ENCODE data around the genes DNER and SLC16A14.

- RAMPAGE, long total RNA = no peak
- RRBS = no CpG with 5 or more reads among the region's 4 CpGs
PRO-cap:
- standard = no peak
- CoPRO, capped RNA only, 2 experiments = no peak in any of the 2 experiments
- CoPRO, capped and uncapped RNA, 2 experiments = no peak in any of the 2 experiments
- CoPRO, uncapped RNA only, 2 experiments = no peak in any of the 2 experiments
CAGE:
- cytosol, long polyA plus RNA = no peak
- long polyA plus RNA = no peak
- nucleolus, long total RNA = no peak
- nucleus, long polyA plus RNA = no peak
Measured at GRCh38 chr2:229266025-229266688, 4.9 kb downstream of the PID1 start.

DNA sequence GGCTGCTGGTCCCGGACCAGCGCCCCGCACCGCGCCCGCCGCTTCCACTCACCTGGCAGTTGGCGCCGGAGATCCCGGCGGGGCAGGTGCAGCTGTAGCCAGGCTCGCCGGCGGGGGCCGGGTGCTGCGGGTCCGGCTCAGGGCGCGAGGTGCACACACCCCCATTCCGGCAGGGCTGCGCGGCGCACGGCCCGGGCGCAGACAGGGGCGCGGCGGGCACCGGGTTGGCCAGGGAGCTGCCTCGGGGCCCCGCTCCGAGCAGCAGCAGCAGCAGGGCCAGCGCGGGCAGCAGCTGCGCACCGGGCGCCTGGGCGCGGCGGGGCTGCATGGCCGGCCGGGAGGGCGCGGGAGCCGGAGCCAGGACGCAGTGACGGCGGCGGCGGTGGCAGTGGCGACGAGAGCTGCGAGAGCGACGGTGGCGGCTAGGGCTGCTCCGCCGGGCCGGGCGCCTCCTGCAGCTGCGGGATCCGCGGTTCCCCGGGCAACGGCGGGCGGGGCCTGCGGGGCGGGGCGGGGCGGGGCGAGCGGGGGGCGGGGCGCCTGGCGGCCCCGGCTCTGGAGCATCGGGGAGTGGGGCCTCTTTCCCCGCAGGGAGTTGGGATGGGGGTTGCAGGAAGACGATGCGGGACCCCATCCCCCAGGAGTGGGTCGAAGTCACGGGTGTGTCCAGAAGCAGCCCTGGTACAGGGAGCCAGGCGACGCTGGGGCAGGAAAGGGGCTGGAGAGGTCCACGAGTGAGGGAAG, at the start of gene DNER:
Gene DNER, minus strand, starts transcription at position 460 of the 744 bp plus-strand sequence.
- RAMPAGE, long total RNA = no peak
- RRBS = 25% methylated on average over 29 of the region's 87 CpGs
PRO-cap:
- standard = no peak
- CoPRO, capped RNA only, 2 experiments = no peak in any of the 2 experiments
- CoPRO, capped and uncapped RNA, 2 experiments = no peak in any of the 2 experiments
- CoPRO, uncapped RNA only, 2 experiments = no peak in any of the 2 experiments
CAGE:
- cytosol, long polyA plus RNA = no peak
- long polyA plus RNA = no peak
- nucleolus, long total RNA = no peak
- nucleus, long polyA plus RNA = no peak

DNA sequence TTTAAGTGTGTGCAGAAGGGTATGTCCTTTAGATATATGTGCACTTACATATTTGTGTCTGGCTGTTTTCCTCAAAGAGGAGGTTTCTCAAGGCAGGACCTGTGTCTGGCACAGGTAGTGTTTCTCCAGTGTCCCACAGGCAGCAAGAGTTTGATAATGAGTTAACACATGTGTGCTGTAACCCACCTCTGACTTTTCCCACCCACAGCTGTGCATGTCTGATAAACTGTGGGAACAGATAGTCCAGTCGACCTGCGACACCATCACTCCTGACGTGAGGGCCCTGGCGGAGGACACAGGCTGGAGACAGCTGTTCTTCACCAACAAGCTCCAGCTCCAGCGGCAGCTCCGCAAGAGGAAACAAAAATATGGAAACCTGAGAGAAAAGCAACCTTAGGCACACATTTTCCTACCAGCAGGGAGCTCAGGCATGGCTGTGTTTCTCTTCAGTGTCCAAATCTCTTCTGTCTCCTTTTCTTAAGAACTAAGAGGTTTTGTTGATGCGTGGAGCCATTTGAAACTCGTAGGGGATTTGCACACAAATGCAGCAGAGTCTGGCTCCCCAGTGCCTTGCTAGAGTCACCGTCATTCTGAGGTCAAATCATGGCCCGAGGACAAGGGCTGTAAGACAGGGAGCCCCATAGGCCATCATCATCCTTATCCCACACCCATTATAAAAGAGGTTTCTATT, 58.1 kb downstream of the SLC16A14 start:
- RAMPAGE, long total RNA = no peak
- RRBS = no CpG with 5 or more reads among the region's 10 CpGs
PRO-cap:
- standard = unidirectional peak, plus-strand start at position 266 of the sequence
- CoPRO, capped RNA only, 2 experiments = no peak in any of the 2 experiments
- CoPRO, capped and uncapped RNA, 2 experiments = no peak in any of the 2 experiments
- CoPRO, uncapped RNA only, 2 experiments = no peak in any of the 2 experiments
CAGE:
- cytosol, long polyA plus RNA = no peak
- long polyA plus RNA = no peak
- nucleolus, long total RNA = no peak
- nucleus, long polyA plus RNA = no peak

DNA sequence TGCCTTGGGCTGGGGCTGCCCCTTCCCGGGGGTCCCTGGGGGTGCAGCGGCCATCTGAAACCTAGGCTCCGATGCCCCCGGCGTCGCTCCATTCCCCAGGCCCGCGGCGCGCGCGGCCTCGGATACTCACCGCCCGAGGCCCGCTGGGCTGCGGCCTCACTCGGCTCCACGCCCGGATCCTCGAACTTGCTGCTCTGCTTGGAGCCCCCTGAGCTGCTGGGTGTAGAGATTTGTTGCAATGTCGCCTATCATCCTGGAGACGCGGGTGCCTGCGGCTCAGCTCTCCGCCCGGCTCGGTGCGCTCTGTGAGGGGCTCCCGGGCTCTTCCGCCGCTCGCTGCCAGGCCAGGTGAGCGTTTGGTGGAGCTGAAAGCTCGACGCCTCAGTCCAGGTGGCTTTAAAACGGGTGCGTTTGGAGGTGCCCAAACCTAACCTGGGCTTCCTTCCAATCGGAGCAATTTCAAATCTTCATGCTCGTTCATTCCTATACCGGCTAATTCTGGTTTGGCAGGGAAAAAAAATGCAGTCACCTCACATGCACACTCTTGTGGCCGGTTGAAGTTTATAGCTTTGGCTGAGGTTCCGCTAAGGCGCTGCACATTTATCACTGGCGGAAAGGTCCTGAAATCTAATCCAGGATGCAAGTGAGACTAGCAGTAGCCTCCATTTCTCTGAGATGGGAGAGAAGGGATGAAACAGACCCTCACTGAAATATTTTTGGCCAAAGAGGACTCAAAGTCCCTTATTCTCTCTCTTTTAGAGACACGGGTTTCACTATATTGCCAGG, at the start of gene SLC16A14:
Gene SLC16A14, minus strand, starts transcription at position 500 of the 786 bp plus-strand sequence.
- RAMPAGE, long total RNA = no peak
- RRBS = 63% methylated on average over 11 of the region's 46 CpGs
PRO-cap:
- standard = no peak
- CoPRO, capped RNA only, 2 experiments = no peak in any of the 2 experiments
- CoPRO, capped and uncapped RNA, 2 experiments = no peak in any of the 2 experiments
- CoPRO, uncapped RNA only, 2 experiments = no peak in any of the 2 experiments
CAGE:
- cytosol, long polyA plus RNA = no peak
- long polyA plus RNA = no peak
- nucleolus, long total RNA = no peak
- nucleus, long polyA plus RNA = no peak

- RAMPAGE, long total RNA = no peak
- RRBS = no CpG with 5 or more reads among the region's 1 CpG
PRO-cap:
- standard = no peak
- CoPRO, capped RNA only, 2 experiments = no peak in any of the 2 experiments
- CoPRO, capped and uncapped RNA, 2 experiments = no peak in any of the 2 experiments
- CoPRO, uncapped RNA only, 2 experiments = no peak in any of the 2 experiments
CAGE:
- cytosol, long polyA plus RNA = no peak
- long polyA plus RNA = no peak
- nucleolus, long total RNA = no peak
- nucleus, long polyA plus RNA = no peak
Measured at GRCh38 chr2:230205049-230205574, 14.7 kb downstream of the SP110 start.

GRCh38 chr2:230208655-230208931, 11.2 kb downstream of the SP110 start:
- RAMPAGE, long total RNA = no peak
PRO-cap:
- standard = no peak
- CoPRO, capped RNA only, 2 experiments = no peak in any of the 2 experiments
- CoPRO, capped and uncapped RNA, 2 experiments = no peak in any of the 2 experiments
- CoPRO, uncapped RNA only, 2 experiments = no peak in any of the 2 experiments
CAGE:
- cytosol, long polyA plus RNA = no peak
- long polyA plus RNA = no peak
- nucleolus, long total RNA = no peak
- nucleus, long polyA plus RNA = no peak

DNA sequence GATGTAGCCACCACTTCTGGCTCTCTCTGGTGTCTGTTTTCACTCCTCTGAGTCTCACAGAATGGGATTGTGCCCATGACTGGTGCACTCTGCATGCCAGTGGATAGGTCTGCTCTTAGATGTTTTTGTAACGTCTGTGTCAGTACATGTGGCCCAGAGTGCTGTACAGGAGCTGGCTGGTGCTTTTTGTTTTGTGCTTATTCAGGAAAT, 6.8 kb upstream of the SP100 start:
- RAMPAGE, long total RNA = no peak
- RRBS = no CpG with 5 or more reads among the region's 1 CpG
PRO-cap:
- standard = no peak
- CoPRO, capped RNA only, 2 experiments = no peak in any of the 2 experiments
- CoPRO, capped and uncapped RNA, 2 experiments = no peak in any of the 2 experiments
- CoPRO, uncapped RNA only, 2 experiments = no peak in any of the 2 experiments
CAGE:
- cytosol, long polyA plus RNA = no peak
- long polyA plus RNA = no peak
- nucleolus, long total RNA = no peak
- nucleus, long polyA plus RNA = no peak

DNA sequence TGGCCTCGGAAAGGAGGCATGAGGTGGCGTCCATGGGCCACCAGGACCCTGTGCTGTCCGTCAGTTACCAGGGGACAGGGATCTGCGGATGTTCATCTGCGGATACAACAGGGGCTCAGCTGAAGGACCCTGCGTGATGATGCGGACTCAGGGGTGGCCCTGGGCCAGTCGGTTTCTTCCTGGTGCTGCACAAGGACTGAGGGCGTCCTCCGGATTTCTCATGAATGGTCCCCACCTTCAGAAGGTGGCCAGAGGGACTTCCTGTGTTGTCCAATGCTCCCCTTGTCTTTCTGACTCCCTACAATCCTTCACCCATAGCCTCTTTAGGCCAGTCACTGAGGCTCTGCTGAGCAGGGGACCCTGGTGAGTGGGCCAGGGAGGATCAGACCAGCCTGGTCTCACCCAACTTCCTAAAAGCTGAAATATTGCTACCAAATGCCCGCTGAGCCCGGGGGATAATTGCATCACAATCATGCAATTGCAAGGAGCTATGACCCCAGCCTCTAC, 3.8 kb upstream of the SP100 start:
- RAMPAGE, long total RNA = no peak
- RRBS = no CpG with 5 or more reads among the region's 12 CpGs
PRO-cap:
- standard = no peak
- CoPRO, capped RNA only, 2 experiments = no peak in any of the 2 experiments
- CoPRO, capped and uncapped RNA, 2 experiments = no peak in any of the 2 experiments
- CoPRO, uncapped RNA only, 2 experiments = no peak in any of the 2 experiments
CAGE:
- cytosol, long polyA plus RNA = no peak
- long polyA plus RNA = no peak
- nucleolus, long total RNA = no peak
- nucleus, long polyA plus RNA = no peak

- RAMPAGE, long total RNA = no peak
- RRBS = no CpG with 5 or more reads among the region's 5 CpGs
PRO-cap:
- standard = no peak
- CoPRO, capped RNA only, 2 experiments = no peak in any of the 2 experiments
- CoPRO, capped and uncapped RNA, 2 experiments = no peak in any of the 2 experiments
- CoPRO, uncapped RNA only, 2 experiments = no peak in any of the 2 experiments
CAGE:
- cytosol, long polyA plus RNA = no peak
- long polyA plus RNA = no peak
- nucleolus, long total RNA = no peak
- nucleus, long polyA plus RNA = no peak
Measured at GRCh38 chr2:230449950-230450340, 33.9 kb downstream of the SP100 start.

DNA sequence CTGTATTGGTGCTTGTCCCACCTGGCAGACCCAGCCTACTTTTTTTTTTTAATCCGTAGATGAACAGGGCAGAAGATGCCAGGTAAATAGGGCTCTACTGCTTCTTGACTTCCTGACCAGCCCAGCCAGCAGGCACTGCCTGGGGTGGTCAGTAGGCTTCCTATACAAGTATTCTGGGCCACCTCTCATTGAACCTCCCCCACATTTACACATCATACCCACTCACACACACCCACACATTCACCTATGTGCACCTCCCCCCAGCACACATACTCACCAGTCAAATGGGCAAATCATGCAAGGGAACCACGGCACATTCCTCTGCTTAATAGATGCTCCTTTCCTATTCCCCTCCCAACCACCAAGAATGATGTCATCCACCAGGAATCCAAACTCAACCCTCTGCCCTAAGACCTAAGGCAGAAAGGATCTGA, 21.8 kb upstream of the CAB39 start:
- RAMPAGE, long total RNA = no peak
- RRBS = no CpG with 5 or more reads among the region's 2 CpGs
PRO-cap:
- standard = no peak
- CoPRO, capped RNA only, 2 experiments = no peak in any of the 2 experiments
- CoPRO, capped and uncapped RNA, 2 experiments = no peak in any of the 2 experiments
- CoPRO, uncapped RNA only, 2 experiments = no peak in any of the 2 experiments
CAGE:
- cytosol, long polyA plus RNA = no peak
- long polyA plus RNA = no peak
- nucleolus, long total RNA = no peak
- nucleus, long polyA plus RNA = no peak

DNA sequence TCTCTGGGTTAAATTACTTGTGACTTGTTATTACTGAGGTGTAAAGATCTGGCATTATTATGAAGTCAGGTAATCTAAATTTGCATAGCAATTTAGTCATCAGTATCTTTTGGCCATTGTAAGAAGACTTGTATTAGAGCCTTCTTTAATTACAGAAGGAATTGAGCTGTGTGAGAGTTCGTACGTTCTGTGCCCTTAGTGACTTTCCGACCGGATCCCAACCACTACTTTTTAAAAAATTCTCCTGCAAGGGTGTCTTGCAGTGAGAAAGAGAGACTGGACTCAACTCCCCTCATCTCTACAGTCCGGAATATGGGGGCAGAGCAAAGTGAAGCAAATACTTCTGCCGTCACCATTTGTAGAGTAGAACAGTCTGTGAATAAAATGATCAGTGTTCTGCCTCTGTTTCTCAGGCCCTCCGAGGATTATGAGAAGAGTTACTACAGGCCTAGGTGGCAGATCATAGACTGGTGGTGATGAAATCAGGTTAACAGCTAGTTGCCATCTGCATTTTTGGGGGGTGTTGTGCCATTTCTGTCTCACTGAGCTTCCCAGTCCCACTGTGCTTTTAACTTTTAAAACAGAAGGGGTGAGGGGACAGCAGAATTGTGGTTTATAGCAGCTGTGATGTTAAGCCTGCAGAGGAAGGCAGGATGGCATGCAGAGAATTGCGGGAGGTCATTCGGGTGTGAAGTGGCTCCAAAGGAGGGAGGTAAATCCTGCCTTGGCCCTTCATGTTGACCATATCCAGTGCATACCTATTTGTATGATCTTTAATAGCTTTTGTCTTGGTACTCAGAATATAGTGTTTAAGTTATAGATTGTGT, 4.8 kb downstream of the CAB39 start:
- RAMPAGE, long total RNA = no peak
- RRBS = 89% methylated on average over 2 of the region's 9 CpGs
PRO-cap:
- standard = no peak
- CoPRO, capped RNA only, 2 experiments = no peak in any of the 2 experiments
- CoPRO, capped and uncapped RNA, 2 experiments = peak in 1 of 2 experiments; most common plus-strand start position 196 of the sequence (in 1)
- CoPRO, uncapped RNA only, 2 experiments = peak in 2 of 2 experiments; most common plus-strand start position 234 of the sequence (in 2)
CAGE:
- cytosol, long polyA plus RNA = no peak
- long polyA plus RNA = no peak
- nucleolus, long total RNA = no peak
- nucleus, long polyA plus RNA = no peak

DNA sequence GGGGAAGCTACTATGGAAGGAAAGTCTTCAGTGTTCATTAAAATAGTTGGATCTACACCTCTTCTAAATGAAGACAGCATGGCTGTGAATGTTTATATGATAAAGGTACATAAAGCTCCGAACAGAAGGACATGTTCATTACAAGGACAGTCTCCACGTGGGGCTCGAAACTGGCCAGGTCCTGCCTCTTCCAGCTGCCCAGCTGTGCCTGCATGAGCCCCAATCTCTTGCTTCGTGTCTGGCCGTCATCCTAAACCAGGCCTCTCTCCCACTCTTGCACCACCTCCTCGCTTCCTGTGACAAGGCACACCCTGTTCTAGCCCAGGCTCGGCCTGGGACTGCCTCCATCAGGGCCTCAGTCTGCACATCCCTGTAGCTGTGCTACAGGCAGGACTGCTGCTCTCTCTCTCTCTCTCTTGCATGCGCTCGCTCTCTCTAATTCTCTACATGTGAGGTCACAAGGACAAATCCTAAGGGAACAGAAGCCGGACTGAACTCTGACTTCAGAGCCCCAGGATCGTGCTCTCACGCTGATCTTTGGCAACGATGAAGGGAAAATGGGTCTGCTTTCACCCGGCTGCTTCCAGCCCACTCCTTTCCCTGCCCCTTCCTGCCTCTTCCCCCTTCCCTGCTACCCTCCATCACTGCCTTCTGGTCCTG, 7.6 kb upstream of the GPR55 start:
- RAMPAGE, long total RNA = no peak
- RRBS = 24% methylated on average over 4 of the region's 14 CpGs
PRO-cap:
- standard = no peak
- CoPRO, capped RNA only, 2 experiments = no peak in any of the 2 experiments
- CoPRO, capped and uncapped RNA, 2 experiments = no peak in any of the 2 experiments
- CoPRO, uncapped RNA only, 2 experiments = no peak in any of the 2 experiments
CAGE:
- cytosol, long polyA plus RNA = no peak
- long polyA plus RNA = no peak
- nucleolus, long total RNA = no peak
- nucleus, long polyA plus RNA = no peak

DNA sequence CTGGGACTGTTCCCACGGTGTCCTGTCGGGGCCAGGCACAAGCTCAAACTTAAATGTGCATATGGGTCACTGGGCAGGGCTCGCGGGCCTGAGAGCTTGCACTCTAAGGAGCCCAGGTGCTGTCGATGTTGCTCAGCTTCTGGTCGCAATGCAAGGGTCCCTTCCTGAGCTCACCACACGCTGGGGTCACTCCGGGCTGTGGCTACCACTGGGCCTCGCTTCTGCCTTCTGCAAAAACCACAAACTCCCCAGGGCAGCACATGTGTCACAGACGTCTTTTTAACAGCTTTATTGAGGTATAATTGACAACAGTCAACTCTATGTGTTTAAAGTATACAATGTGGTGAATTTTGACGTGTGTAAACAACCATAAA, 11.9 kb upstream of the B3GNT7 start:
- RAMPAGE, long total RNA = no peak
- RRBS = no CpG with 5 or more reads among the region's 11 CpGs
PRO-cap:
- standard = no peak
- CoPRO, capped RNA only, 2 experiments = no peak in any of the 2 experiments
- CoPRO, capped and uncapped RNA, 2 experiments = no peak in any of the 2 experiments
- CoPRO, uncapped RNA only, 2 experiments = no peak in any of the 2 experiments
CAGE:
- cytosol, long polyA plus RNA = no peak
- long polyA plus RNA = no peak
- nucleolus, long total RNA = no peak
- nucleus, long polyA plus RNA = no peak

GRCh38 chr2:231392979-231394027, 2.2 kb upstream of the B3GNT7 start:
- RAMPAGE, long total RNA = no peak
- RRBS = no CpG with 5 or more reads among the region's 15 CpGs
PRO-cap:
- standard = no peak
- CoPRO, capped RNA only, 2 experiments = no peak in any of the 2 experiments
- CoPRO, capped and uncapped RNA, 2 experiments = no peak in any of the 2 experiments
- CoPRO, uncapped RNA only, 2 experiments = no peak in any of the 2 experiments
CAGE:
- cytosol, long polyA plus RNA = no peak
- long polyA plus RNA = no peak
- nucleolus, long total RNA = no peak
- nucleus, long polyA plus RNA = no peak

- RAMPAGE, long total RNA = no peak
- RRBS = no CpG with 5 or more reads among the region's 13 CpGs
PRO-cap:
- standard = no peak
- CoPRO, capped RNA only, 2 experiments = no peak in any of the 2 experiments
- CoPRO, capped and uncapped RNA, 2 experiments = no peak in any of the 2 experiments
- CoPRO, uncapped RNA only, 2 experiments = no peak in any of the 2 experiments
CAGE:
- cytosol, long polyA plus RNA = no peak
- long polyA plus RNA = no peak
- nucleolus, long total RNA = no peak
- nucleus, long polyA plus RNA = no peak
Measured at GRCh38 chr2:231394370-231395072, 989 bp upstream of the B3GNT7 start.

- RAMPAGE, long total RNA = no peak
- RRBS = no CpG with 5 or more reads among the region's 7 CpGs
PRO-cap:
- standard = no peak
- CoPRO, capped RNA only, 2 experiments = no peak in any of the 2 experiments
- CoPRO, capped and uncapped RNA, 2 experiments = no peak in any of the 2 experiments
- CoPRO, uncapped RNA only, 2 experiments = no peak in any of the 2 experiments
CAGE:
- cytosol, long polyA plus RNA = no peak
- long polyA plus RNA = no peak
- nucleolus, long total RNA = no peak
- nucleus, long polyA plus RNA = no peak
Measured at GRCh38 chr2:231403710-231404097, 8.2 kb downstream of the B3GNT7 start.

DNA sequence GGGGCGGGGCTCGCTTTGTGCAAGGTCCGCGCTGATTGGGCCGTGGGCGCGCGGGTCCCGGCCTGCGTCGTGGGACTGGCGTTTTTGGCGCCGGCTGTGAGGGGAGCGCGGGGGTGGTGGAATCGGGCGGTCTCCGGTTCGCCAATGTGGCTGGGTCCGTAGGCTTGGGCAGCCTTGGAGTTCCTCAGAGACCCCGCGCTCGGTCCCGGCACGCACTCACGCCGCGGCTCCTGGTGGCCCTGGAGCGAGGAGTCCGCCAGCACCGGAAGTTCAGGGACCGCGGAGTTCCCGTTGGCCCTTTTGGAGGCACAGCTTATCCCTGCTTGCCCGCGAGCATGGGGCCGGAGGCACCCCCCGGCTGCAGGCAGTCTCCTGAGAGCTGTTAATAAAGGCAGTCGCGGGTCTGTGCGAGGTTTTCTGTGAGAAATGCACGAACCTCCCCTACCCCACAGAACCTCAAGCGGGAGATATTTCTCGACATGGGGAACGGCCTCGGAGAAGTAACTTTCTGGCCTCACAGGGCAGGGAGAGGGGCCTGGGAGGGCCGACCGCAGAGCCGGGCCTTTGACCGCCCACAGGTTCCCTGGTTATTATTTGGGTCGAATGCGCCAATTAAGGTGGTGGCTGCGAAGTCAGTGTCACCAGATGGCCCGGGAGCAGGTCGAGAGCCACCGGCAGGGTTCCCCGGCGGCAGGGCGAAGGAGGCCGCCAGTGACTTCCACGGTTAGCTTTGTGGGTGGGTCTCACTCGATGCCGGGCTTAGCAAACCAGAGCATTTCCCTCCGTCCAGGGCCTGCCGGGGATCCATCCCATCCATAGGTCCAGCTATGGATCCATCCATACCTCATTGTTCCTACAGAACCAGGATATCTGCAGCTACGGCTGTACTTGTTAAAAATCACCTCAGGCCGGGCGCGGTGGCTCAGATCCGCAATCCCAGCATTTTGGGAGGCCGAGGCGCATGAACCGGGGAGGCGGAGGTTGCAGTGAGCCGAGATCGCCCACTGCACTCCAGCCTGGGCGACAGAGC, 714 bp upstream of the NCL start:
- RAMPAGE, long total RNA = no peak
- RRBS = 5% methylated on average over 42 of the region's 78 CpGs
PRO-cap:
- standard = bidirectional peak, plus-strand start at position 81 of the sequence, minus-strand start outside the sequence; bidirectional peak, plus-strand start at position 730 of the sequence, minus-strand start at position 701 of the sequence
- CoPRO, capped RNA only, 2 experiments = peak in 2 of 2 experiments; most common plus-strand start position 120 of the sequence (in 2); most common minus-strand start position 232 of the sequence (in 2)
- CoPRO, capped and uncapped RNA, 2 experiments = peak in 2 of 2 experiments; most common plus-strand start position 120 of the sequence (in 1)
- CoPRO, uncapped RNA only, 2 experiments = peak in 2 of 2 experiments; most common plus-strand start position 124 of the sequence (in 1)
CAGE:
- cytosol, long polyA plus RNA = no peak
- long polyA plus RNA = no peak
- nucleolus, long total RNA = no peak
- nucleus, long polyA plus RNA = no peak

- RAMPAGE, long total RNA = no peak
- RRBS = 70% methylated on average over 13 of the region's 66 CpGs
PRO-cap:
- standard = no peak
- CoPRO, capped RNA only, 2 experiments = no peak in any of the 2 experiments
- CoPRO, capped and uncapped RNA, 2 experiments = no peak in any of the 2 experiments
- CoPRO, uncapped RNA only, 2 experiments = no peak in any of the 2 experiments
CAGE:
- cytosol, long polyA plus RNA = no peak
- long polyA plus RNA = no peak
- nucleolus, long total RNA = no peak
- nucleus, long polyA plus RNA = no peak
Measured at GRCh38 chr2:231483436-231484424, 19.4 kb upstream of the NCL start.

All from K562 (cell line).